Ovary (tissue), 7 donors: Measurements from ENCODE around the genes HSD3B2, NOTCH2 and NBPF8.

GRCh38 chr1:117660811-117661571 is 55.1 kb downstream of the TENT5C start:
- PRO-cap, 7 experiments: no peak in any of the 7 experiments
- RAMPAGE, long total RNA, 2 experiments: no peak in any of the 2 experiments

DNA sequence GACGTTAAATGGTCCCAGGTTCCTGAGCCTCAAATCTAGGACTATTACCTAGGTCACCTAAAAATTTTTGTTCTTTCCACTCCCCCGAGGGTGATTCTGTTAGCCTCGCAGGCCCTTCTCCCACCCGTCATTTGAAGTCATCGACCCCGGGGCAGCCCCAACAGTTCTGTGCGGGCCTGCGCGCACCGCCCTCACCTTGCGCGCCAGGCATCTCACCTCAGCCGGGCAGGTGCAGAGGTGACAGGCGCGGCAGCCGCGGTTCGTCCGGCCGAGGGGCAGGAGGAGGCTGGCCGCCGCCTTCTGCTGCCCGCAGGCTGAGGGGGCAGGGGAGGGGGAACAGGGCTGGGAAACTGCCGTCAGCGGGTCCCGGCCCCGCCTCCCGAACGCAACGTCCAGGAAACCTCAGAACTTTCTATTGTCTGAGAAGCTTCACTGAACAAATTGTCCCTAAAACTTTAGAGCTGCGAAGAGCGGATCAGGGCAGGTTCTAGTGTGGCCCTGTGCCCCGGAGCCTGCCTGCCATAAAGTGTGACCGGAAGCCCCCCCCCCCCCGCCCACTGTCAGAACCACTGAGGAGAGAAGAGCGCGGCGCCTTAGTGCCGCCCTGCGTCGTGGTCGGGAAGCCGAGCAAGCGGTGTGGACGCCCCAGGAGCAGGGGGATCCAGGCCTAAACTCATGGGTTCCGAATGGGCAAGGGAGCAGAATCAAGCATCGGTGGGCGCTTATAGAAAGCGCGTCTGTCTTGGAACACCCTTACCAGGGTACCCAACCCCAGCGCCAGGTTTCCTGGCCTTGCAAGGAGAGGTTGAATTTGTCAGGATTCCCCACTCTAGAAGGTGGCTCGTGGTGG is 13.2 kb upstream of the TBX15 start:
- PRO-cap, 7 experiments: no peak in any of the 7 experiments
- RAMPAGE, long total RNA, 2 experiments: no peak in any of the 2 experiments

DNA sequence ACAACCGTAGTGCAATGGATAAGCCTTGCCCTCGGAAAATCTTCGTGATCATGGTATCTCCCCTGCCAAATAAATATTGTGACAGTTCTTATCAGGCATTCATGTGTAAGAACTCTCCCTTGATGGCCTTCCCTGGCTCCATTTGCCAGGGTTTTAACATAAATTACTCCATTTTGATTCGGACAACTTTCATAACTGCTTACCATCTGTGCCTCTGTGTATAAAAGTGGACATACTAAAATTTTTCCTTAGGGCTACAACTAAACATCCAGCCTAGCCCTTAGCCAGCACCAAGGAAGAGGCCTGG is 37.2 kb upstream of the HAO2 start:
- PRO-cap, 7 experiments: no peak in any of the 7 experiments
- RAMPAGE, long total RNA, 2 experiments: no peak in any of the 2 experiments

- PRO-cap, 7 experiments: no peak in any of the 7 experiments
- RAMPAGE, long total RNA, 2 experiments: no peak in any of the 2 experiments
Observed at GRCh38 chr1:119414825-119415681, at the start of gene HSD3B2. HSD3B2 (plus strand) TSS chr1:119415150.

DNA sequence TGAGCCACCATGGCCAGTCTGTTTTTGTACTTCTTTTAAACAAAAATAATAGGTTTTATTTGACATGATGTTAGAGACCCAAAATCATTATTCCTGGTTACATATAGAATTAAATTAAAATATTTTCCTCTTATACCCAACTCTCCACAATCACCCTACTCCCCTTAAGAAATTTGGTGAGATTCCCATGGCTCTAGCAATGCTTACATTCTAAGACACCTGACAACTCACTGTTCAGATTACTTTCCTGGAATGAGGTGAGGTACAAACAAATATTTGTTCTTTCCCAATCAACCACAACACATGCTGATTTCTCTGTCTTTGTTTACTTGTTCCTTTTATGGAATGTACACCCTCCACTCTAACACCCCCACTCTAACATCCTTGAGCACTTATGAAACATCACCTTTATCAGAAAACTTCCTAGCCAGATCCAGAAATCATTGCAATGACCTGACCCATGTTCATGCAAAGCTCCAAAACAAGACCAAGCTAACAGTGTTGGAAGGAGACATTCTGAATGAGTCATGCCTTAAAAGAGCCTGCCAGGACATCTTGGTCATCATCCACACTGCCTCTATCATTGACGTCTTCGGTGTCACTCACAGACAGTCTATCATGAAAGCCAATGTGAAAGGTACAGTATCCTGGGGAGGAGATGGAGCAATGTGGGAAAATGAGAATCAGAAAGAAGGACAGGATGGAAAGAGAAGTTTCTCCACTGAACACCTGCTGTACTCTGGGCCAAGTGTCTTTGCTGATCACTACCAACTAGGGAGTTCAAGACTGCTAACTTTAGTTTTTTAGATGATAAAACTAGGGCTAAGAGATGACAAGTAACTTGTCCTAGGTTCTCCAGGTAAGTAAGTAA is 35.5 kb downstream of the HSD3B1 start:
- PRO-cap, 7 experiments: no peak in any of the 7 experiments
- RAMPAGE, long total RNA, 2 experiments: no peak in any of the 2 experiments

GRCh38 chr1:119604972-119605419 is 43.1 kb downstream of the ZNF697 start:
- PRO-cap, 7 experiments: no peak in any of the 7 experiments
- RAMPAGE, long total RNA, 2 experiments: no peak in any of the 2 experiments

GRCh38 chr1:119778401-119778782 is 9.7 kb upstream of the HMGCS2 start:
- PRO-cap, 7 experiments: no peak in any of the 7 experiments
- RAMPAGE, long total RNA, 2 experiments: no peak in any of the 2 experiments

DNA sequence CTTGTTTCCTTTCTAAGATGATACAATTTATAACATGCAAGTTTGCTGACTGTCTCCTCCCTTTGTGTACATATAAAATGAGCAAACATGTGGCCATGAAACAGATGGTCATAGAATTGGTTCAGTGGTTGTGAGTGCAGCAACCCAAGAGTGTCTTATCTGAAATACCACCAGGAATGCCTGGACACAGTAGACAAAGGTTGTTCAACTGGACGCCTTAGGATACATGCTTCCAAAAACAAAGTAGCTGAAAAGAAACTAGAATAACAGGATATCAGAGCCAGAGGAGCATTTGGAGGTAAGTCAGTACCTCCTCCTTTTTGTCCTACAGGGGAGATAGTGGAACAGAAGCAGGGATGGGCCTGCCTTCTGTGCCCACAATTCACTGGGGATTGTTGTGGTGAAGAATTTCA is 17.9 kb upstream of the REG4 start:
- PRO-cap, 7 experiments: no peak in any of the 7 experiments
- RAMPAGE, long total RNA, 2 experiments: no peak in any of the 2 experiments

GRCh38 chr1:119921560-119922045 is 25.3 kb upstream of the ADAM30 start:
- PRO-cap, 7 experiments: no peak in any of the 7 experiments
- RAMPAGE, long total RNA, 2 experiments: no peak in any of the 2 experiments

DNA sequence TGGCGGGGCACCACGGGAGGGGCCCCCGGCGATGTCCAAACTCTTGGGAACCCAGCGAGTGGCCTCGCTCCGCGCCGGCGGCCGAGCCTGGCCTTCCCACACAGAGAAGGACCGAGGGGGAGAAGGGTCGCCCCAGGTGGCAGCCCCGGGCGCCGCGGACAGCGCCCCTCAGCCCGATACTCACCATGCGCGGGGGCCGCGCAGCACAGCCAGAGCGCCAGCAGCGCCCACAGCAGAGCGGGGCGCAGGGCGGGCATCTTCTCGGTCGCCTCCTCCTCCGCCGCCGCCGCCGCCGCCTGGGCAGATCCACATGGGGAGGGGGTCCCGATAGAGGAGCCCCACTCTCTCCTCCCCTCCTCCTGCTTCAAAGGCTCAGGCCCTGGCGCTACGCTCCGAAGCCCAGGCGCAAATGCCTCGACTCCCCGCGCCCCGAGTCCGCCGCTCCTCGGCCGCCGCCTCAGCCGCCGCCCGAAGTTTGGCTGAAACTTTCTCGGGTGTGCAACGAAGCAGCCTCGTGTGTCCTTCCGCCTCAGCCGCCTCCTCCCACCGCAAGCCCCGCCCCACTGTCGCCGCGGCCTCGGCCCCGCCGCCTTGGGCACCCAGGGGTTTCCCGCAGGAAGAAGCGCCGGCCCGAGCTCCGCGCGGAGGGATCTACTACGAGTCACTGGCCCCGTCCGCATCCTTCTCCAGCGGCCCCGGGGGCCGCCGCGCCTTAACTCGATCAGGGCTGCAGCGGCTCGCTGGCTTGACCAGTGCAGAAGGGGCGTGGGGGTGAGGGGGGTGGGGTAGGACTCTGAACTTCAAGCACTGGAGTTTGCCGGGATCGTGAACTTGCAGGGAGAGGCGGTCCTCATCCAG is at the start of gene NOTCH2:
Gene NOTCH2 (minus strand): TSS at position 513 of the 858 bp plus-strand sequence.
- PRO-cap, 7 experiments: peak in 5 of 7 experiments; most common minus-strand start position 447 of the sequence (in 3)
- RAMPAGE, long total RNA, 2 experiments: no peak in any of the 2 experiments

GRCh38 chr1:120179177-120180032 is 3.1 kb upstream of the SEC22B start:
- PRO-cap, 7 experiments: peak in 1 of 7 experiments; most common minus-strand start chr1:120179493 (in 1)
- RAMPAGE, long total RNA, 2 experiments: no peak in any of the 2 experiments

GRCh38 chr1:120414684-120415418 is at the start of gene NBPF8:
NBPF8 (plus strand) TSS chr1:120415035.
- PRO-cap, 7 experiments: peak in 2 of 7 experiments; most common plus-strand start chr1:120415047 (in 2)
- RAMPAGE, long total RNA, 2 experiments: start-site peak on the plus strand in 1 of 2 experiments, at chr1:120415010-120415108 at its widest, 41 reads per replicate

DNA sequence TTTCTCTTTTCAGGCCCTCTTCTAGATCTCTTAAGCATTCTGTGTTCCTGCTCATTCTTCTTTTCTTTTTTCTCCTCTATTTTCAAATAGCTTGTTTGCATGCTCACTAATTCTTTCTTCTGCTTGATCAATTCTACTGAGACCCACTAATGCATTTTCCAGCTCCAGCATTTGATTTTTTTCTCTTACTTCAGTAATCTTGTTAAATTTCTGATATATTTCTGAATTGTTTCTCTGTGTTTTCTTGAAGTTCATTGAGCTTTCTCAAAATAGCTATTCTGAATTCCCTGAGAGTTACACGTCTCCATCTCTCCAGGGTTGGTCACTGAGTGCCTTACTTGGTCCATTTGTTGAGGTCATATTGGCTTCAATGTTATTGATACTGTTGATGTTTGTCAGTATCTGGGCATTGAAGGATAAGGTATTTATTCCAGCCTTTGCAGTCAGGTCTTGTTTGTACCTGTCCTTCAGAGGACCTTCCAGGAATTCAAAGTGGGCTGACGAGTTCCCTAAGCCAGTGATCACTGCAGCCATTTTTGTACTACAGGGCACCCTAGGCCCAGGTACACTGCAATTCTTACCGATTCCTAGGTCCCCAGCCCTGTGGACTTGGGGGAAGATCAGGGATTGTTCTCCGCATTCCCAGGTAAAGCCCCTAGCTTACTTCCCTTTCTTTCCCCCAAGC is 72.2 kb downstream of the NBPF8 start:
- PRO-cap, 7 experiments: no peak in any of the 7 experiments
- RAMPAGE, long total RNA, 2 experiments: no peak in any of the 2 experiments

- PRO-cap, 7 experiments: no peak in any of the 7 experiments
- RAMPAGE, long total RNA, 2 experiments: no peak in any of the 2 experiments
Observed at GRCh38 chr1:120591230-120591510, 132.6 kb upstream of the NOTCH2NLR start.

DNA sequence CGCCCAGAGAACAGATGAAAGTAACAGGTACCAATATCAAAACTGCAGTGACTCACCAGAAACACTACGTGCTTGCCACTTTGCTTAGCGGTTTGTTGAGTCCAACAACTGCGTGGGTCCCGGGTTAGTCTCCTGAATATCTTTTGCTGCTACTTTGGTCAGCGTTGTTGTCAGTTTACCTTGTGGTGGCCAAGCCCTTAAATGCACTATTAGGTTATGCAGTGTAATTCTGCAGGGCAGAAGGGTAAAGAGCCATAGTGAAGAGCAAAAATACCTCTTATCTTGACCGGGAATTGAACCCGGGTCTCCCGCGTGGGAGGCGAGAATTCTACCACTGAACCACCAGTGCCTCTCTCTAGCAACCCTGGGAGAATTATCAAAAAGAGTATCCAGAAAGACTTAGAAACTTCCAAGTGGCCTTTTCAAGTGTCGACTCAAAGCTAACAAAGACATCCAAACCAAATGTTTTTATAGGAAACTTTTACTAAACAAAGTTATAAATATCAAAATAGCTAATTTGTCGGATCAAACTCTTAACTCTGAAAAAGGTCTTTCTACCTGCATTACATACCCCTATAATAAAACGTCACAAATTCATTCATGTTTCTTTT is 127.1 kb downstream of the PPIAL4A start:
- PRO-cap, 7 experiments: peak in 4 of 7 experiments; most common minus-strand start position 354 of the sequence (in 2)
- RAMPAGE, long total RNA, 2 experiments: no peak in any of the 2 experiments

- PRO-cap, 7 experiments: no peak in any of the 7 experiments
- RAMPAGE, long total RNA, 2 experiments: no peak in any of the 2 experiments
Observed at GRCh38 chr1:121051213-121051920, 132.8 kb downstream of the FAM72B start.

GRCh38 chr1:121117001-121117657 is 67.0 kb downstream of the FAM72B start:
- PRO-cap, 7 experiments: peak in 7 of 7 experiments; most common plus-strand start chr1:121117466 (in 2); most common minus-strand start chr1:121117289 (in 6)
- RAMPAGE, long total RNA, 2 experiments: no peak in any of the 2 experiments

- PRO-cap, 7 experiments: no peak in any of the 7 experiments
- RAMPAGE, long total RNA, 2 experiments: no peak in any of the 2 experiments
Observed at GRCh38 chr1:121396393-121397418, 211.9 kb downstream of the SRGAP2C start.

- PRO-cap, 7 experiments: no peak in any of the 7 experiments
- RAMPAGE, long total RNA, 2 experiments: no peak in any of the 2 experiments
Observed at GRCh38 chr1:143661444-143662202, 244.2 kb downstream of the H3-7 start.

- PRO-cap, 7 experiments: no peak in any of the 7 experiments
- RAMPAGE, long total RNA, 2 experiments: no peak in any of the 2 experiments
Observed at GRCh38 chr1:143729263-143730014, 176.3 kb downstream of the H3-7 start.